H4 (cell line): ENCODE measurements around a stretch of chr1.

GRCh38 chr1:167263812-167264477, 43.3 kb downstream of the POU2F1 start:
- RAMPAGE, long total RNA, result no peak

DNA sequence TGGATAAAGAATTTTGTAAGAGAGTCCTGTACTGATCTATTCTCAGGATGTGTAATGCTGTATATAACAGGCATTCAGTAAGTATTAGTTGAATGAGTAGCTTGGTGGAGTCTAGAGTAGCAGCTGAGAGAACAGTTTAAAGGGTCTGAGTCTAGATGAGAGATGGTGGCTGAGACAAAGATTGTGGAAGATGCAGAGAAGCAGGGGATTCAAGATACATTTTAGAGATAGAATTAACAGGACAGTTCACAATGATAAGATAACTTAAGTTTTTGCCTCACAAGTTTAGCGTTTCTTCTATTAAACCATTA, 44.4 kb downstream of the POU2F1 start:
- RAMPAGE, long total RNA, result no peak

DNA sequence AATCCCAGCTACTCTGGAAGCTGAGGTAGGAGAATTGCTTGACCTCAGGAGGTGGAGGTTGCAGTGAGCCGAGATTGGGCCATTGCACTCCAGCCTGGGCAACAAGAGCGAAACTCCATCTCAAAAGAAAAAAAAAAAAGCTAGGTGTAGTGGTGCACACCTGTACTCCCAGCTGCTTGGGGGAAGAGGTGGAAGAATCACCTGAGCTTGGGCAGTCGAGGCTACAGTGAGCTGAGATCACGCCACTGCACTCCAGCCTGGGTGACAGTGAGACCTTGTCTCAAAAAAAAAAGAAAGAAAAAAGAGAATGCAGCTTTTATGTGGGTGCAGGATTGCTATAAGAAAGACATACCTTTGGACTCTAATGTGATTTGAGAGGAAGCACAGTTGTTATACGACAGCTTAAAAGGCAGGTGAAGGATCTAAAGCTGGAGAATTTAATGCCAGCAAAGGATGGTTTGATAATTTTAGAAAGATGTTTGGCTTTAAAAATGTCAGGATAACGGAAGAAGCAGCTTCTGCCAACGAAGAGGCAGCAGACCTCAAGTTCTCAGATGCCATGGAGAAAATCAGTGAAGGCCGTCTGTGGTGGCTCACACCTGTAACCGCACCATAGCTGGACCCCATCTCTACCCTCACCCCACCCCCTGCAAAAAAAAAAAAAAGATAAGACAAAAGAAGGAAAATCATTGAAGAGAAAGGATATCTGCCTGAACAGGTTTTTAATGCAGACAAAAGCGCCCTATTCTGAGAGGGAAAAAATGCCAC, 116.5 kb downstream of the POU2F1 start:
- RAMPAGE, long total RNA, result no peak

DNA sequence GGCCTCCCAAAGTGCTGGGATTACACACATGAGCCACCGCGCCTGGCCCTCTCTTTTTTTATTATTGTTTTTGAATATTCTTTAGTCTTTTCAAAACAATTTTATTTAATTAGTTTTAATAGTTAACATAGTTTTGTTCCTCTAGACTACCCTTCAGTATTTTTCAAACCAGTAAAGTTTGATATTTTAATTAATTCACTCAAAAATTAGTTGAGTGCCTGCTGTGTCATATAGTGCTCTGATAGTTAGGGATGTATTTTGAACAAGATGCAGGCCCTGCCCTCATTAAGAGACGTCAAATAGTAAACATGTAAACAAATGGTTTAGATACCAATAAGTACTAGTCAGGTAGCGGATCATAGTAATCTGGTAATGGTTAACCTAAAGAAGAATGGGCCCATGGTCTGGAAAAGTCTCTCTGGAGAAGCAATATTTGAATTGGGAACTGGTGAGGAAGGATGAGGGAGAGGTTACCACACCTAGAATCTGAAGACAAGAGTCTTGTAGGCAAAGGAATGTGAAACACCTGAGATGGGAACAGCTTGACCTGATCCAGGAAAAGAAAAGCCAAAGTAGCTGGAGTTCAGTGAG, 136.4 kb downstream of the CD247 start:
- RAMPAGE, long total RNA, result no peak

GRCh38 chr1:167431487-167431937, 86.8 kb downstream of the CD247 start:
- RAMPAGE, long total RNA, result no peak

DNA sequence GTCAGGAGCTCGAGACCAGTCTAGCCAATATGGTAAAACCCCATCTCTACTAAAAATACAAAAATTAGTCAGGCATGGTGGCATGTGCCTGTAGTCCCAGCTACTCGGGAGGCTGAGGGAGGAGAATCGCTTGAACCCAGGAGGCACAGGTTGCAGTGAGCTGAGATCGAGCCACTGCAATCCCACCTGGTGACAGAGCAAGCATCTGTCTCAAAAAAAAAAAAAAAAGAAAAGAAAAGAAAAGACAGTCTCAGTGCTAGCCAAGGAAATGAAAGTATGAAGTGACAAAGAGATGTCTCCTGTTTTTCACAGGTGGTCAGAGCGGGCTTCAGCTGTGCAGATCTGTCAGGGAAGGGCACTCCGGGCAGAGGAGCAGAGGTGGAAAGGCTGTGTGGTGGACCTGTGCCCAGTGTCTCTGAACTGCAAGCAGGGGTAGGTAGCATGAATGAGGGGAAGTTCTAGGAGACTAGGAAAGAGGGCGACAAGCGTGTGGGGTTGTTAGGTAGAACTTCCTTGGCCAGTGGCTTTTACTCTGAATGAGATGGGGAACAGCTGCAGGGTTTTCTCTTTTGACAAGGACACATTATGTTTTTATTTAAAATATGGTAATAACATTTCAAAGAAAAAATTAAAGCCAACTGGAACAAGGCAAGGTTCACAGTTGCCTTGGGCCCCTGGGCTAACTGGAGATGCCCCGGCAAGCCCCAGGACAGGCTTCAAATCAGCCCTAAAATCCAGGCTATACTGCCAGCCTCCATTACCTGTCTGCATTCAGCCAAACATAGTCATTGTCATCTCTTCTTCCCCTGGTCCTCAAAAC, 67.4 kb downstream of the CD247 start:
- RAMPAGE, long total RNA, result no peak

GRCh38 chr1:167488945-167489295, 29.4 kb downstream of the CD247 start:
- RAMPAGE, long total RNA, result no peak

DNA sequence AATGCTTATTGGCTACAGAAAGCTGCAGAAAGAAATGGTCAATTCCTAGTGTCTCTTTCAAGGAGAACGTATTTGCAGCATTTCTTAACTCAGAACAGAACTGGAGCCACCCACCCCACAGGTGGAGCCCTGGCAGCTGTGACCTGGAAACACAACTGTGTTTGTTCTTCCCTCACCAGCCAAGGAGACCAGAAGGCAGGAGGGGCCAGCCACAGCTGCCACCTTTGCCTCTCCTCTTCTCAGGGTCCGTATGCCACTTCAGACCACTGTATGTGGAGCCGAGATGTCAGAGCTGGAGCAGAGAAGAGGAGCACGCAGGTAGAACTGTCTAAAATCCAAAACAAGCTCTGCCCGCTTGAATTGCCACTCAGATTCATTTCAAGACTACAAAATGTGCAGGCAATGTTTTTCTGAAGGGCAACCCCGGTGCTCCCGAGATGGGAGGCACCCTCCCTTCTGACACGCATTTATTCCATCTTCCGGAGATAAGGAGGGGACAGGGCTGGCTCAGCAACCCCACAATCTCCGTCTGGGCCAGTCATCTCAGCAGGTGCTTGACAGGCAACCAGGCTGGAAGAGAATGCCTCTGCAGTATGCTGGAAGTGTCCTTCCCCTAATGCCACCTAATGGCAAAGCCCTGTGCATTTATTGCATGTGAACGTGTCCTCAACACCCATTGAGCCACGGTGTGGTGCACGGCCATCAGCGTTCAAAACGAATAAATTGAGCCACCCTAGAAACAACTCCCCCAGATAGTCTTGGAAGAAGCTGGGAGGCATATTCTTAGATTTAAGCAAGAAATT, 16.6 kb downstream of the CD247 start:
- RAMPAGE, long total RNA, result no peak

- RAMPAGE, long total RNA, result no peak
These were observed 4.7 kb downstream of the CREG1 start for GRCh38 chr1:167548753-167549329.

- RAMPAGE, long total RNA, result no peak
These were observed 28.7 kb upstream of the RCSD1 start for GRCh38 chr1:167601250-167601787.

GRCh38 chr1:167627694-167628733, 2.0 kb upstream of the RCSD1 start:
- RAMPAGE, long total RNA, result no peak

DNA sequence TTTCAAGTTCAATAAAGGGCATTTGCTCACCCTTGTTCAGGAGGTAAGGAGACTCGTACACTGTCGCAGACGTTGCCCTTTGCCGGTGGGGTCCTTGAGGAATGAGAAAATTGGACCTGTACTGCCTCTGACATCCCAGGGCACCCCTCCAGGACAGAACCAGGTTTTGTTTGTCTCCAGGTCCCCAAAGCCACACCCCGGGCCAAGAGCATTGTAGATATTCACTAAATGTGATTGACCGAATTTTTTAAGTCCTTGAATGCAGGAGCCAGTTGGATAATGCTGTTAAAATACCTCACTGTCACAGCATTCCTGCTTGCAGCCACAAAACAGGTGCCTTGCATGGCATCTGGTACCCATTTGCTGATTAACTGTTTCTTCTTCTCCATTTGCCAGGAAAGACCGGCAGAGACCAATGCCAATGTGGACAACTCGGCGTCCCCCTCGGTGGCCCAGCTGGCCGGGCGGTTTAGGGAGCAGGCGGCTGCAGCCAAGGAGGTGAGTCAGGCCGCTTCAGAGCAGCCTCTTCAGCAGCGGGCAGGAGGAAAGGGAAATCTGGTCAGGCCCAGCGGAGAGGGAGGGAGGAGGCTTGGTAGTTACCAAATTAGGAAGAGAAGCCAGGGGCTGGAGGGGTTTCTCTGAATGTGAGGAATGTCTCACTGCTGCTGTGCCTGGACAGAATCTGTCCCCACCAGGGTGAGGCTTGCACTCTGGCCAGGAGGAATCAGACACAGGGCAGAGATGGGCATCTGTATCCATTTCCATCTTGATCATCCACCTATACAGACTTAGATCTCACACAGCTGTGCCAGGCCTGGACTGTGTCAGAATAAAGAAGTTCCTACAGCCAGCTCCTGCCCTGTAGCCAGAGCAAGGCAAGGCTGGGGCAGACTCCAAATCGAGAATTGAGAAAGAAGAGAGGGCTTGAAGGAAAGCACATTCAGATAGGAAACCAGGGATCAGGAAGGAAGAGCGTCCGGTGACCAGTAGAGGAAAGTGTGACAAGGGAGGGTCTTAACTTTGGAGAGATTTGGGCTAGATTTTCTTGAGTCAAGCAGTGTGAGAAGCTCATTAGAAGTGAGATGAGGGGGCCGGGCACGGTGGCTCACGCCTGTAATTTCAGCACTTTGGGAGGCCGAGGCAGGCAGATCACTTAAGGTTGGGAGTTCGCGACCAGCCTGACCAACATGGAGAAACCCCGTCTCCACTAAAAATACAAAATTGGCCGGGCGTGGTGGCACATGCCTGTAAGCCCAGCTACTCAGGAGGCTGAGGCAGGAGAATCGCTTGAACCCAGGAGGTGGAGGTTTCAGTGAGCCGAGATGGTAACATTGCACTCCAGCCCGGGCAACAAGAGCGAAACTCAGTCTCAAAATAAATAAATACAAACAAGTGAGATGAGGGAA, 37.8 kb upstream of the MPZL1 start:
- RAMPAGE, long total RNA, result no peak

GRCh38 chr1:167719555-167720642, 1.9 kb upstream of the MPZL1 start:
- RAMPAGE, long total RNA, result no peak

GRCh38 chr1:167756978-167757458, 35.2 kb downstream of the MPZL1 start:
- RAMPAGE, long total RNA, result no peak

DNA sequence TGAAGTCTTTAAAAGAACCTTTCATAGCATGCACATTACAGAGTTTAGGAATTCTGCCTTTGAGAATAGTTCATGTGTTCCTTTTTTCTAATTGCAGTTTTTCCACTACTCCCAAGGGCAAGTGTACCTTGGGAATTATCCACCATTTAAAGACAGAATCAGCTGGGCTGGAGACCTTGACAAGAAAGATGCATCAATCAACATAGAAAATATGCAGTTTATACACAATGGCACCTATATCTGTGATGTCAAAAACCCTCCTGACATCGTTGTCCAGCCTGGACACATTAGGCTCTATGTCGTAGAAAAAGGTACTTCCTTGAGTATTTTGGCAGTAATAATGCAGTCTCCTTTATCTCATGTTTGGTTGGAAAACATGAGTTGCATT, 50.4 kb downstream of the MPZL1 start:
- RAMPAGE, long total RNA, result no peak

DNA sequence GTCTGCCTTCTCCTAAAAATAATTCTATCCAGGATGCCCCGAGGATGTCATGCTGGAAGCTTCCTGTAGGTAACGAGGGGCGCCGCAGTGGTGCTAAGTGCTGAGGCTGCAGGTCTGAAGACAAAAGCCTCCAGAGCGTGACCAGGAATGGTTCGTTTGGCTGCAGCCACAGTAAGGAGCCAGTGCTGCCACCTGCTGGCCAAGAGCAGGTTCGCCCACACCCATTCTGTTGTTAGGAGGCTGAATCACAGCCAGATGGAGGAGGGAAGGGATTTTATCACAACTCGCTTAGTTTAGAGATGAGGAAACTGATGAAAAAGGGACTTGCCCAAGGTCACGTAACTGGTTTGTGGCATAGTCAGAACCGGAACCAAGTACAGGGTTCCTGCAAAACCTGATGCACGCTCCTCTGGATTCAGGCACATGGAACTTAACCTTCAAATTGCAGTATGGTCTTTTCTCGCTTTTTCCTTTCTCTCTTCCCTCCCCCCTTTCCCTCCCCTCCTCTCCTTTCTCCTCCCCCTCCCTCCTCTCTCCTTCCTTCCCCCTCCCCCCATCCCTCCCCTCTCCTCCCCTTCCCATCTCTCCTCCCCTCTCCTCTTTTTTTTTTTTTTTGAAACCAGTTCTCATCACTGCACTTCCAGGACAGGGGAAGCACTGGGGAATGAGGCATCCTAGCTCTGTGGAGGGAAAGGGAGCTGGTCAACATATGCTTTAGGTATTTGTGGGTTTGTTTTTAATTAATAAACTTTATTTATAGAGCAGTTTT, 81.7 kb downstream of the MPZL1 start:
- RAMPAGE, long total RNA, result no peak

- RAMPAGE, long total RNA, result no peak
These were observed 1.6 kb downstream of the ADCY10 start for GRCh38 chr1:167912217-167912845.

DNA sequence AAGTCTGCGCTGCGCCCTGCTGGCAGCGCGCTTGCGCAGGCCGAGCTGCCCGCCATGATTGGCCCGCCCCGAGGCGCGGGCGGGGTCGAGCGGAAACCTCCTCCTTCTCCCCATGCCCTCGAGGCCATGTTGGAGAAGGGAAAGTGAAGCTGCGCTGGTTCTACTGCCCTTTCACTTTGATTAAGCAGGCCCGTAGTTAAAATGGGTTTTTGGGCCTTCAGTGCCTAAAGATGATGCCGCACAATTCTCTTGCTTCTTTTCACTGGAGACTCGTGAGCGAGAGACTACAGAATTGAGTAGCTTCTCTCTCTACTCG, 390 bp upstream of the DCAF6 start:
- RAMPAGE, long total RNA, result no peak

- RAMPAGE, long total RNA, result no peak
These were observed 24.3 kb downstream of the XCL1 start for GRCh38 chr1:168600829-168601028.

DNA sequence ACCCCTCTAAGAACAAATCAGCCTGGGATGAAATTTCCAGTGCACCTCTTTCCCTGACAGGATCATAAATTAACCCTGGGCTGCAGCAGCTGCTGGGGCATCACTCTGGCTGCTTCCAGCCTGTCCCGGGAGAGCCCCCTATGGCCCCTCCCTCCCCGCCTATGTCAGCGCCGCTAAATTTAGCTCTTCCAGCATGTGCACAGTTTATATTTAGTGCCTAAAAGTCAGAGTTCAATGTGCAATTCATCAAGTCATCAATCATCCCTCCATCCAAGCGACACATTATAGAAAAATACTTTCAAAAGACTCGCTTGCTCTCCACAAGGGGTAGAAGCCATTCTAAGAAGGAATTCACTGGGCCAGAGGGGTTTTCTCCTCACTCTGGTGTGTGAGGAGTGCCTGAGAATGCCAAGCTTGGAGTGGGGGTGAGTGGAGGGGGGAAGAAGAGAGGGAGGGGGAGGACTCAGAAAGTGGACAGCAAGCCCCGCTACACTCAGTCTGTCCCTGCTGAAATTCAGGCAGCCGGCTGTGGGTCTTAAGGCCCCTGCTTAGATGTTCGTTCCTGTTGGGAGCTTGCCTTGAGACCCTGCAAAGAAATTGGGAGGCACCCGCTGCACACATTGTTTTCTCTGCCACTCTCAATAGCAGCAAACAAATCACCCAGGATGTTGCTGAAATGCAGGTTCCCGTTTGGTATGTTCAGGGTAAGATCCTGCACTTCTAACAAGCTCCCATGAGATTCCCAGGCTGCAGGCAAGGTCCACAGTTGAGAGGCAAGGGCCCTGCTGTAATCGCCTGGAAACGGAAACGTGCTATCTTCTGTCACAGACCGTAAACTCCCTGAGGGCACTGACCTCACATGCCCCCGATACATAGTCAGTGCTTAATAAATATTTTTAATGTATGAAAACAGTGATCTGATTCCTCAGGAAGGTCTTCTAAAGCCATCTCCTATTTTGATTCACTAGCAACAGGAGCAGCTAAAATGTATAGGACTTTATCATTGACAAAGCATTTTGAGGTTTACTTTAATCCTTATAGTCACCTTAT, 37.6 kb downstream of the XCL1 start:
- RAMPAGE, long total RNA, result no peak